Anterior vena cava (tissue), 1 donor: ENCODE measurements around a stretch of chr17.

DNA sequence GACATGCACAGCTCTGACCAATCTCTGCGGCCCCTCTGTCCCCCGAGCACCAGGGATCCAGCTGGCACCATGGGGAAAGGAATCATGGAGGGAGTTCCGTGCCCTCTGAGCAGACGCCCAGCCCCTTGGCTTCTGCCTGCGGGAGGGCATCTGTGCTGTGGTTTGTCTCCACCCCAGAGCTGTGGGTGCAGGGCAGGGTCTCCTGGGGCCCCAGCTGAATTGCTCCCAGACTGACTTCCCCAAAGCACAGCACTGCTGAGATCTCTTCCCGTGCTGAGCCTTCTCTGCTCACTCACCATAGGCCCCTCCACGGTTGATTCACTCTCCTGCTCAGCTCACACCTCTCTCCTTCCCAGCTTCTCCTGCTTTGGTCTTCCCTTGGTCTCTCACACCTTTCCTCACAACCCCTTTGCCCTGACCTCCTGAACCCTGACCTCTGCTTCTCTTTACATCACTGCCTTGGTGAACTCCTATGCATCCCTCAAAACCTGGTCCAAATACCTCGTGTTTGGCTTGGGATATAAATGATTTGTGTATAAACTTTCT lies 124.7 kb downstream of the SEPTIN9 start:
- PRO-cap, result no peak

GRCh38 chr17:77422117-77422524 lies 140.8 kb downstream of the SEPTIN9 start:
- PRO-cap, result no peak

- PRO-cap, result no peak
Observed at GRCh38 chr17:77427431-77428177, 146.3 kb downstream of the SEPTIN9 start.

DNA sequence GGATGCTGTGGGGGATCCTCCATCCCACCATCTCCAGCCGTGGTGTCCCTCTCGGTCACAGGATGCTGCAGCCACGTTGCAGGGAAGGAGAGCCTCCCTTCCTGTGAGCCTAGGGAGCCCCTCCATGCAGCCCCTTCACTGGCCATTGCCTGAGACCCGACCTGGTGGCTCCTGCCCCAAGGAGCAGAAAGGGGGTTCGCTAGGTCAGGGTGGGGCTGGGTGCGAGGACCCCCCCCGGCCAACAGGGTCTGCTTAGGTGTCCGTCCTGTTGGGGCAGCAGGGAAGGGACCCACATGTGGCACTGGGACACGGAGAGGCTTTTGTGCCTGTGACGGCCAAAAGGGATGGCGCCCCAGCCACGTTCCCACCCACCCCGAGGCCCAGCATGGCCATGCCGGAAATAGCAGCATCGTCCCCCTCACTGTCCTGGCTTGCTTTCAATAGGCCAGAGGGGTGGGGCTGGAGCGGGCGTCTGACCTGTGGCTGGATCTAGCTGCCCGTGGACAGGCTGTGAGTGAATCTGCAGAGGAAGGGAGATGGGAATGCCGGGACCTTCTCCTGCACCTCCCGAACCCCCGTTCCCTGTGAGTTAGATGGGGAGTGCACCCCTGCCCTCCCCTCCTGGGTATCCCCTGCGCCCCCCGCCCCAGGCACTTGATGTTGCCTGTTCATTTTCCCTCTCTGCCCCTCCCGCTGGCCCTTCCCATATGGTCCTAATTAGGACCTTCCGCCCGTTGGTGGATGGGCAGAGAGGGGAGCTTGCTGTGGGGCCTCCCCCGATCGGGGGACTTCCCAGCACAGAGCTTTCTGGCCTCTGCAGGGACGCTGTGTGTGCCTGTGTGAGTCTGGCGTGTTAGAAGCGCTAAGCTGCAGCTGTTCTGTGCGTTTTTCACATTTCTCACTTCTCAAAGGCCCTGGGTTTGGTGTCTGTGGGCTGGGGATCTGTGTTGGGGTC lies 152.1 kb downstream of the SEPTIN9 start:
- PRO-cap, result no peak

- PRO-cap, result no peak
Observed at GRCh38 chr17:77435247-77435943, 154.1 kb downstream of the SEPTIN9 start.

DNA sequence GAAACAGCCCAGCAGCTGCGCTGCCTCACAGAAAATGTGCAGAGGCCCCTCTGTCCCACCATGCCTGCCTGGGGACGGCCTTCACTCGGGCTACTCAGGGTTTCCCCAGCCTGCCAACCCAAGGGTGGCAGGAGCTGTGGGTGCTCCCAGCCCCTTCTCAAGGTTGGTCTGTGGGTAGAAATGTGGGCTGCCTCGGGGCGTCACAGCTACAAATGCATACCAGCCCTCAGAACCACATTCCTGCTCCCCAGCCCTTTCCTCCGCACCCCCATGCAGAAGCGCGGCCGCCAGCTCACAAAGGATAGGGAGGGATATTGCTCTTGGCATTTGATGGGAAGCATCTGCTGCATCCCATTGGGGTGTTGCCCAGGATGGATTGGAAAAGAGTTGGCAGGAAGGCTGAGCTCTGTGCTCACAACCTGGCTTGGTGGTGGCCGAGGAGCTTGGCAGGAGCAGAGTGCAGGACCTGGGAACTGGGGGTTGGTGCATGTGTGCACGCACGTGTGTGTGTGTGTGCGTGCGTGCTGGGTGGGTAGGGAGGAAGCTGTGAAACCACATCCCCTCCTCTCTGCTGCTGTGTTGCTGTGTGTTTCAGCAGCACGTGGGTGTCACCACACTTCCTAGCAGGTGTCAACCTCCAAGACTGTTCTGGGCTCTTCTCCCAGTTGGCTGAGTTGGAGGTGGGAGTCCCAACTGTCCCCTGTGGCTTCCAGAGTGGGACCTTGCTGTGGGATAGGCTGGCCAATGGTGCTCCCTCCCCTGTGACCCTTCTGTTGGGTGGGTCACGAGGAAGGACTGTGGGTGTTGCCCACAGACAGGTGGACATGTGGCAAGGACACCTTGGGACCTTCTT lies 164.0 kb downstream of the SEPTIN9 start:
- PRO-cap, result unidirectional peak, plus-strand start at position 664 of the sequence

GRCh38 chr17:77461217-77461857 lies 180.0 kb downstream of the SEPTIN9 start:
- PRO-cap, result no peak

- PRO-cap, result no peak
Observed at GRCh38 chr17:77477164-77478050, 196.1 kb downstream of the SEPTIN9 start.

- PRO-cap, result bidirectional peak, plus-strand start at chr17:77490198, minus-strand start at chr17:77490023
Observed at GRCh38 chr17:77489670-77490471, 208.6 kb downstream of the SEPTIN9 start.

DNA sequence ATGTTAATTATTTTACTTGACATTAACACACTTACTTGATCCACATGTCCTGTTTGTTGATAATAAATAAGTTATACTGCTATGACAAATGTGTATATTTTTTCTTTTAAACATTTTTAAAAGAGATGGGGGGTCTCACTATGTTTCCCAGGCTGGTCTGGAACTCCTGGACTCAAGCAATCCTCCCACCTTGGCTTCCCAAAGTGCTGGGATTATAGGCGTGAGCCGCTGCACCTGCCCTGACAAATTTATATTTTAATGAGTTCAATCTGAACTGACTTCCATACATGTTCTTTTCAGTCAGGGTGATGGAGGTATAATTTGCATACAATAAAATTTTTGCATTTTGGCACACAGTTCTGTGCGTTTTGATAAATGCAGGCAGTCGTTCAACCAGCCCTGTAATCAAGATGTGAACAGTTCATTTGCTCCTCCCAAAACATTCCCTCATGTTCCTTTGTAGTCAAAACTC lies 269.5 kb downstream of the SEPTIN9 start:
- PRO-cap, result no peak

DNA sequence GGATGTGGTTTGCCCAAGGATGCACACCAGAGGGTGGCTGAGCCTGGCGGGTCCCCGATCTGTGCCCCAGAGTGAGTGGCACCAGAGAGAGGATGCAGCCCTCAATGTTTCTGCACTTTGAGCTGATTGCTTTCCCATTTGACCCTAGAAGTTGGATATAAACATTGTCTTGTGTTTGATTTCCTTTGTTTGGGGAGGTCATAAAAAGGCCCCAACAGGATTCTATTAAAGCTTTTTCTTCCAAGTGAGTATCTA lies 329.3 kb downstream of the SEPTIN9 start:
- PRO-cap, result no peak

DNA sequence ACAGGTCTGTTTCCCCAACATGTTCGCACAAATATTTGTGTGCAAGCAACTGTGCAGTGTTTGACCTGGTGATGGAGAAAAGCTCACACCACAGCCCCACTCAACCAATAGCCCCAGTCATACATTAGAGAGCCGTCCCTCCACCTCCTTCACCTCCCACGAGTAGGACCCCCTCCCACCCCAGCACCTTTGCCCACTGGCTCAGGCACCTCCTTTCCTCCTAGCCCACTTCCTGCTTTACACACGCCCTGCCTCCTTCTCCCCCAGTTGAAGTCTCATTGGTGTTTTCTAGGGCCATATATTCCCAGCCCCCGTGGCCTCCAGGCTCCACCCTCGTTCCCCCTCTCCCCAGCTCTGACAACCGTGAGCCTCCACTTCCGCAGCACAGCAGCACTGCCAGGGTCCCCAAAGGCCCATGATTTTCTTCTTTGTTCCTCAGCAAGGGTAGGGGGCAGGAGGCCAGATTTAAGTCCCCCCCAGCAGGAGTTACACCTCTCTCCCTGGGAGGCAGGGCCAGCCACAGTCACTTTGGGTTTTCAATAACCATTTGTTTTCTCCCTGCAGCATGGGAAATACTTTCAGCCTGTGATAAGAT lies 336.9 kb downstream of the SEPTIN9 start:
- PRO-cap, result no peak

DNA sequence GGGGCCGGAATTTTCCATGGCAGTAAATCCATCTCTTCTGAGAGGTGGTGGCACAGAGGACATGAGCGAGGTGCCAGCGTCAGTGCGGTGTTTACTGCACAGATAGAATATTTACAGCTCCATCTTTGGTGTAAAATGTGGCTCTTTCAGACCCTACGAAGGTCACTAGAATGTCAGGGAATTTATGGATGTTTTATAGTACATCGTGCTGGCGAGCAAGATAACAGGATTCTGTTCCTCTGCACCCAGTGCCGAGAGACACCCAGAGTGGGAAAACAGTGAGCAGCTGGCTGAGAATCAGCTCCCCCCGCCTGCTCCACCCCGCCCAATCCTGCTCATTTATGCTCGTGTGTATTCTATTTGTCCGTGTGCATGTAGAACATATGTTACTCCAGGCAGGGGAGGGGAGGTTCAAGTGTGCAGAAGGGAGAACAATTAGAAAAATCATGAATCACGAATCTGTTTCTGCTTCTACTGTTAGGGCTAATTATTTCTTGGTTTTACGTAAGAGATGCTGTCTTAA lies 301.4 kb upstream of the TNRC6C start:
- PRO-cap, result no peak

- PRO-cap, result no peak
Observed at GRCh38 chr17:77666366-77666792, 292.1 kb upstream of the TNRC6C start.

- PRO-cap, result no peak
Observed at GRCh38 chr17:77802598-77803436, 155.7 kb upstream of the TNRC6C start.

GRCh38 chr17:78018257-78018643 lies 59.7 kb downstream of the TNRC6C start:
- PRO-cap, result no peak

- PRO-cap, result no peak
Observed at GRCh38 chr17:78108019-78108561, 20.5 kb downstream of the TMC6 start.

- PRO-cap, result no peak
Observed at GRCh38 chr17:78114834-78115369, 13.7 kb downstream of the TMC6 start.

DNA sequence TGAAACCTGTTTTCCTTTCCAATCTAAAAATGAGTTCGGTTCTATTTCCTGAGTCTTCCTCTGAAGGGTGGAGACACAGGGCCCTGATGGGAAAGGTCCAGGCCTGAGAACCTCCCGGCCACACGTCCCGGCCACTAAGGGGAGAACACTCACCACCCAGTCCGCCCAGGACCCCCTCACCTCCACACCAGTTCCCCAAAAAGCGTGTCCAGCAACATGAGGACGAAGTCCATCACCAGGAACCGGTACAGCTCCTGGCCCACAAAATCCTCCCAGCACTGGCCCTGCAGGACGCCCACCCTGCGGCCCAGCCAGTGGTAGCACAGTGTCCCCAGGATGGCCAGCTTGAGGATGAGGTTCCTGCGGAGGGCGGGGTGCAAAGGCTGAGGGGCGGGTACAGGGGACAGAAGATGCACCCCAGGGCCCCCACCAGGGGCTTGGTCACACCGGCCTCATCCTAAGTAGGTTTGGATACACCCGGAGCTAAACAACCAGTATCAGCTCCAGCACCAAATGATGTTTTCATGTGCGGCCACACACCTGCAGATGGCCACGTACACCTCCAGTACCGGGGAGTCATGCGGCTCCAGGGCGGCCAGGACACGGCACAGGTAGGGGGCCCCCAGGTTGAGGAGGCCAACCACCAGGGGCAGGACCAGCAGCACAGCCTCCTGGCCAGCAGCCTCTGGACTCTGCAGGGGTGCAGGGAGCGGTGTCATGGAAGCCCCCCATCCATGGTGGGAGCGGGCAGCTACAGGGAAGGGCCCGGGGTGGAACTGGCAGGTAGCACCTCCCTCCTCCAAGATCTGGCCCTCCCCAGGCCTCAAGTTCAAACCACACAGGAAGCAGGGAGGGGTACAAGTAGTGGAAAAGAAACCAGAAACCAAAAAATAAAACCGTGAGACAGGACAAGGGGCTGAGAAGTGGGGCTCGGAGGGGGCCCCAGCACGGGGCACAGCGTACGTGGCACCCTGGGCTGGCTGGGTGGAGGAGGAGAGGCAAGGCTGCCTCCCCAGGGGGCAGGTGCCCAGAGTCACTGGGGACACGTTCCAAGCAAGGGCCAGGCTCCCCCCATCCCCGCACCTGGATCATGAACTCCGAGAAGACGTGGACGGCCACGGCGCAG lies 7.7 kb downstream of the TMC6 start:
- PRO-cap, result no peak

GRCh38 chr17:78129499-78130524 lies 759 bp upstream of the TMC8 start:
- PRO-cap, result no peak